Melanocyte of skin (primary cell): ENCODE measurements around a stretch of chr22.

DNA sequence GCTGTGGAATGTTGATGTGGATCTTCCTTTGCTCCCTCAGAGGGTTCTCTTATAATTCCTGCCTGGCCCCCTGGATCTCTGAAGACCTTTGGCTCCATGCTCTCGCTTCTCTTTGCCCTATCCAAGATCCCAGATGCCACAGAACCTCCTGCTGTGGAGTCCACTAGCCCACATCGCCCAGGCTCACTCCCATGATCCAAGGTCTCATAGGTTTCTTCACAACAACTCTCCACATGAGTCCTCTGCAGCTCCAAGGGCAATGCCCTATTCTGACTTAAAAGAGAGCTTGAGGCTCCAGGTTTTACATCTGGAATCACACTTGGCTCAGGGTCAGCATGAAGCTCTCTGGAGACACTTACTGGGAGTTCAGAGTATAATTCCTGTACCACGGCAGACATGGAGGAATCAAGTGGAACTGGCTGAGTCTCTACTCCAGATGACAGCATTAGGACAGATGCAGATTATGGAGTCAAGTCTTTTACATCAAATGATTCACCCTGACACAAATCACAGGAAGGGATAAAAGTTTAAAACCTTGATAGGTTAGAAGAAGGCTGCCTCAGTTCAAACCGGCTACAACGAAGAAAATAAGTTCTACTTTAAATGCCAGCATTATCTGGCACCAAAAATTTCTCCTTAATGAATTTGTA, 11.4 kb downstream of the PRR14L start:
- CAGE, long polyA plus RNA, 2 experiments: no peak in any of the 2 experiments

GRCh38 chr22:31748443-31749168, 1.3 kb downstream of the PRR14L start:
- CAGE, long polyA plus RNA, 2 experiments: no peak in any of the 2 experiments

DNA sequence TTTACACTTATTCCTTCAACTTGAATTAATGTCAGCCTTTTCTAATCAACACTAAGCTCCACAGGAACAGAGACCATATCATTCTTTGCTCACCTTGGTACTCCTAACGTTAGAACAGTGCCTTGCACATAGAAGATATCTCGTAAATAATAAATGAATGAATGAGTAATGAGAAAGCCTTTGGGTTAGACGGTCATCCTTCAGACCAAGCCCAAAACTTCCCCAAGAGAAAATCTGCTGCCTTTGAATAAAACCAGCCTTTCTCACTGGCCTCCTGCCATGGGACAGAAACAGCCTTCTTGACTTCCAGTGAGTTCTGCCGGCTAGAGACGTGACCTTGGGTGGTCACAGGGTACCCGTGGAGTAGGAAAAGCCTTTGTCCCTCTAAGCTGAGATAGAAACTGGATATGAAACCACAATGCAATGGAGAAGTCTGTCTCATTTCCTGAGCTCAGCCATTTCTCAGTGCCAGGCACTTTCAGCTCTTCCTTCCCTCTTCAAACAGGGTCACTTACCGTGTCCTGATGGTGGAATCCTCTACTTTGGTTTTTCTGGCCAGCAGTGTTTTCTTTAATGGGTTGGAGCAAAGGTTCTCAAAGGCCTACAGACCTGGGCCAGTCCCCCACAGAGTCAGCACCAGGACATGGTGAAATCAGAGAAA, 21.2 kb upstream of the YWHAH start:
- CAGE, long polyA plus RNA, 2 experiments: no peak in any of the 2 experiments

- CAGE, long polyA plus RNA, 2 experiments: no peak in any of the 2 experiments
Measured at GRCh38 chr22:31943729-31944180, 580 bp upstream of the YWHAH start.

DNA sequence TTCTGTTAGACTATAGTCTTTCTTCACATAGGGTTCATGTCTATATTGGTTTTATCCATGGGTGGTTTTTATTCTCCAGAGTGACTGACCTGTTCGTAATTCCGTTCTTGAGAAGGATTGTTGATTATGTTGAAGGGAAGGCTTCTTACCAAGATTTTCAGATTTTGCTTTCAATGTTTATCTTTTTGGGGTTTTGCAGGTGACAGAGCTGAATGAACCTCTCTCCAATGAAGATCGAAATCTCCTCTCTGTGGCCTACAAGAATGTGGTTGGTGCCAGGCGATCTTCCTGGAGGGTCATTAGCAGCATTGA, 11.6 kb downstream of the YWHAH start:
- CAGE, long polyA plus RNA, 2 experiments: no peak in any of the 2 experiments

- CAGE, long polyA plus RNA, 2 experiments: no peak in any of the 2 experiments
Measured at GRCh38 chr22:32050620-32051045, 7.6 kb downstream of the SLC5A1 start.

- CAGE, long polyA plus RNA, 2 experiments: no peak in any of the 2 experiments
Measured at GRCh38 chr22:32334812-32335118, 22.9 kb upstream of the RFPL3 start.

GRCh38 chr22:32475487-32476129, 997 bp downstream of the FBXO7 start:
- CAGE, long polyA plus RNA, 2 experiments: no peak in any of the 2 experiments

DNA sequence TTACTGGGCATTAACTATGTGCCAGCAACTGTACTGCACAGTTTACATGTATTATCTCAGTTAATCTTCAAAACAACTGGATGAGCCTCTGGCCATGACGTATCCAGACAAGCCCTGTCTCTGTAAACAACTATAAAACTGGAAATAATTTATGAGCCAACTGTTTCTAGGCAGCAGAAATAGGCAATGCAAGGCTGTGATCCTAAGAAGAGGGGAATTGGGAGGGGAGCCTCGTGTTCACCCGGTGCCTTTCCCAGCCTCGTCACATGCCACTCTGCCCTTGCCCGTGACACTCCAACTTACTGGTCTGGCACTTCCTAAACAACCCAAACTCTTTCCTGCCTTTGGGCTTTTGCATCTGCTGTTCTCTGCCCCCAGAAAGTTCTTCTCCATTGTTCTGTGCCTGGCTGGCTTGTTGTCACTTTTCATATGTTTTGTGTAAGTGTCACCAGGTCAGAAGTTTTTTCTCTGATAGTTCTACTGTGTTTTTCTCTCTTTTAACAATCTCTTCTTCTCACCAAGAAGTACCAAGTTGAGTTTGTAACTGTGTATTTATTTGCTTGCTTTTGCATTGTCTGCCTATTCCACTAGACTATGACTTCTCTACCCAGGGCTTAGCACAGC, 83.0 kb downstream of the FBXO7 start:
- CAGE, long polyA plus RNA, 2 experiments: no peak in any of the 2 experiments

DNA sequence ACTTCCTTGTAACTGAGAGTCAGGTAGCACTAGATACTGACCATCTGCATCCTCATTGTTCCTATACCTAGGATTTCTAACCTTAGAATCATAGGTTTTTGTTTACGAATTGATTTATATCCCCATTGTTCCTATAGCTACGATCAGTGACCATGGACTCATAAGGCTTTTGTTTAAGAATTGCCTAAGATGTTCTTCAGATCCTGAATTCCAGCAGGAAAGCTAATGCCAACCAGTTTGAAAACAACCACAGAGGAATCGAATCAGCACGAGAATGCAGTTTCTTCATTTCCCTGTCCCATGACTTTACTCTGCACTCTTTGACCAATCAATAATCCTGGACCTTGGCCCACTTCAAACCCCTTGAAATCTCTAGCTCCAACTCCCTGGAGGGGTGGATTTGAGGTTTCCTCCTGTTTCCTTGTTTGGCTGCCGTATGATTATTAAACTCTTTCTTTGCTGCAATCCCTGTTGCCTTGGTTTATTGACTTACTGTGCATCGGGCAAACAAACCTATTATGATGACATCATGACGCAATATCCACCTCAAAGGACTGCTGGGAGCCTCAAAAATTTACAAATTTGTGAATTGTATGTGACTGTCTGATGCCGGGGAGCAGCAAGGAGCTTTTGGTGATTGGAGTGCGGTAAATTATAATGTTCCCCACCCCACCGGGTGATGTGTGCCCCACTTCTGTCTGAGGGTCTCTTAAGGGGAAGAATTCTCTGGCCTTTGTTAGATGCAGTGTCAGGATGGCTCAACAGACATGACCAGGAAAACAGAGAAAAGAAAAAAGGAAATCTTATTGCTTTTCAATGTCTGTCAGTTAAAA, 109.3 kb downstream of the FBXO7 start:
- CAGE, long polyA plus RNA, 2 experiments: no peak in any of the 2 experiments

DNA sequence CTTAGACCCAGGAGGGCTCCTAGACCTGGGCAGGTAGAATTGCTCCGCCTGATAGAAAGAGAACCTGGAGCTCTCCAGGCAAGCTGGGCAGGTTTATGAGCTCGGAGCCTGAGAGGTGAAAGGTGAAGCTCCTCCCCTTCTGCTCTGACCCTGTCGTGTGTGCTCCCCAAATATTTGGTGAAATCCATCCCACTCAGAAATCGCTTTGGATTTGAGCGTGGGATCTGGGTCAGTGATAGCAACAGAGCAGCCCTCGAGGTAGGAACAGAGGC, 154.3 kb downstream of the FBXO7 start:
- CAGE, long polyA plus RNA, 2 experiments: no peak in any of the 2 experiments

GRCh38 chr22:32744958-32745780, 56.3 kb upstream of the TIMP3 start:
- CAGE, long polyA plus RNA, 2 experiments: no peak in any of the 2 experiments

GRCh38 chr22:32816217-32816816, 14.8 kb downstream of the TIMP3 start:
- CAGE, long polyA plus RNA, 2 experiments: no peak in any of the 2 experiments

DNA sequence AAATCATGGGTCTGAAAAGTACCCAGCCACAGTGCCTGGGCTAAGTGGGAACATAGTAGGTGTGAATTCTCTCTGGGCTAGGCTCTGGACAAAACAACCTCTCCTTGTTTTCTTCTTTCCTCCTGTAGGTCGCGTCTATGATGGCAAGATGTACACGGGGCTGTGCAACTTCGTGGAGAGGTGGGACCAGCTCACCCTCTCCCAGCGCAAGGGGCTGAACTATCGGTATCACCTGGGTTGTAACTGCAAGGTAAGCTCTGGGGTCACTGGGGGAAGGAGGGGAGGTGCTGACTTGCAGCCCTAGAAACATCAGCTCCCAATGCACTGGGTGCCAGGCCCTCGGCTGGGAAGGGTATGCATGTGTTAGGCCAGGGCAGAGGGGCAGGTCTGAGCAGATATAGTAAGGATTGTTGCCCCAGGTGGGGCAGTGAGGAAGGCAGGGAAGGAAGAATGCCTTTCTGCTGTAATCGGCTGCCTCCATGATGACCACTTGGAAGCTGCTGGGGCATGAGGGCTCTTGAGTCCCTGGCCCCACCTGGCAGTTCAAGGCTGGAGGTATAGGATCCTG, 56.5 kb downstream of the TIMP3 start:
- CAGE, long polyA plus RNA, 2 experiments: no peak in any of the 2 experiments

GRCh38 chr22:32860158-32860546, 58.6 kb downstream of the TIMP3 start:
- CAGE, long polyA plus RNA, 2 experiments: no peak in any of the 2 experiments

GRCh38 chr22:33301963-33302608, 243.9 kb upstream of the SYN3 start:
- CAGE, long polyA plus RNA, 2 experiments: no peak in any of the 2 experiments

- CAGE, long polyA plus RNA, 2 experiments: no peak in any of the 2 experiments
Measured at GRCh38 chr22:33563117-33563780, 357.0 kb downstream of the LARGE1 start.

DNA sequence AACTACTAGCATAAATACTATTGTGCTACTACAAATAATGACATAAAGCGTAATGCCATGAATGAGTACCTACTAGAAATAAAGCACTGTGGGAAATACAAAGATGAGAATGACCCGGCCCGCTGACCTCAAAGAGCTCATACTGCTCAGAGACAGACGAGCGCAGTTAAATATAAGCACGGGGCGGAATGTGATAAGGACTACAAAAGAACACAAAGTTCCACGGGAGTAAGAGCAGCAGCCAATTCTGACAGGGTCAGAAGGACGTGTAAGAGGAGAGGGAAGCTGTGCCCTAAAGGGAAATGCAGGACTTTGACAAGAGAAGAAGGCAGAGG, 314.7 kb downstream of the LARGE1 start:
- CAGE, long polyA plus RNA, 2 experiments: no peak in any of the 2 experiments

GRCh38 chr22:33659009-33659171, 261.4 kb downstream of the LARGE1 start:
- CAGE, long polyA plus RNA, 2 experiments: no peak in any of the 2 experiments

- CAGE, long polyA plus RNA, 2 experiments: no peak in any of the 2 experiments
Measured at GRCh38 chr22:35102757-35103622, 37.0 kb downstream of the ISX start.